Bronchus fibroblast of lung (primary cell): Measurements from ENCODE around the genes COL13A1, PPA1, NPFFR1 and NODAL.

DNA sequence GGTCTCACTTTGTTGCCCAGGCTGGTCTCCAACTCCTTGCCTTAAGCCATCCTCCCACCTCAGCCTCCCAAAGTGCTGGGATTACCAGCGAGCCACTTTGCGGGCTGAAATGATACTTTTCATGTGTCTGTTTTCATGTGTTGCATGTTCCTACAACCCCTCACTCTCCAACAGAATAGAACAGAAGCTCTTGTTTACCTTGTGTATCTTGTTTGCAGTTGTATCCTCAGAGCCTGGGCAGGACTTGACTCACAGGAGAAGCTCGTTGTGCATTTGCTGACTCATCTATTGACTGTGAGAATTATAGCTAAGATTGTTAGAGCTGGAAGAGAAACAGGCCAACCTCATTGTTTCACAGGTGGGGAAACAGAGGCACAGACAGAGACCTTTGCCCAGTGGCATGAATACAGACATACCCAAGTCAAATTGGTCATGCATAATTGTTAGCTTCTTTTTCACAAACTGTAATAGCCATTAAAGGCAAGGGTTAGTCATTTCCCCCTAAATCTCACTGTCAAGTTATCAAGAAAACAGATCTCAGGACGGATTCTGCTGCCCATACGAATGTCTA is 4.6 kb upstream of the TSPAN15 start:
- RAMPAGE, long total RNA, result no peak

GRCh38 chr10:69456898-69457596 is 5.8 kb downstream of the TSPAN15 start:
- RAMPAGE, long total RNA, result no peak

DNA sequence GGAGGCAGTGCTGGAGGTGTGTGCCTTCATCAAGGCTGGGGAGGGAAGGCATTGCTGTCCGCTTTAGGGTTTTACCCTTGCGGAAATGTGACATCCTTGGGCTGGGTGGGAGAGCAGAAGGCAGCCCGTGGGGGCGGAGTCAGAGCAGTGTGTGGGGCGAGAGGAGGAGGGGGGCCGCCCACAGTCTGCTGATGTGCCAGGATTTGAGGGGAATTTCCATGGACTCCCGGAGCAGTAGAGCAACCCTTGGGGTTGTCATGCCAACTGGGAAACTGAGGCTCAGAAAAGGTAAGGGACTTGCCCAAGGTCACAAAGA is 22.1 kb downstream of the TSPAN15 start:
- RAMPAGE, long total RNA, result no peak

DNA sequence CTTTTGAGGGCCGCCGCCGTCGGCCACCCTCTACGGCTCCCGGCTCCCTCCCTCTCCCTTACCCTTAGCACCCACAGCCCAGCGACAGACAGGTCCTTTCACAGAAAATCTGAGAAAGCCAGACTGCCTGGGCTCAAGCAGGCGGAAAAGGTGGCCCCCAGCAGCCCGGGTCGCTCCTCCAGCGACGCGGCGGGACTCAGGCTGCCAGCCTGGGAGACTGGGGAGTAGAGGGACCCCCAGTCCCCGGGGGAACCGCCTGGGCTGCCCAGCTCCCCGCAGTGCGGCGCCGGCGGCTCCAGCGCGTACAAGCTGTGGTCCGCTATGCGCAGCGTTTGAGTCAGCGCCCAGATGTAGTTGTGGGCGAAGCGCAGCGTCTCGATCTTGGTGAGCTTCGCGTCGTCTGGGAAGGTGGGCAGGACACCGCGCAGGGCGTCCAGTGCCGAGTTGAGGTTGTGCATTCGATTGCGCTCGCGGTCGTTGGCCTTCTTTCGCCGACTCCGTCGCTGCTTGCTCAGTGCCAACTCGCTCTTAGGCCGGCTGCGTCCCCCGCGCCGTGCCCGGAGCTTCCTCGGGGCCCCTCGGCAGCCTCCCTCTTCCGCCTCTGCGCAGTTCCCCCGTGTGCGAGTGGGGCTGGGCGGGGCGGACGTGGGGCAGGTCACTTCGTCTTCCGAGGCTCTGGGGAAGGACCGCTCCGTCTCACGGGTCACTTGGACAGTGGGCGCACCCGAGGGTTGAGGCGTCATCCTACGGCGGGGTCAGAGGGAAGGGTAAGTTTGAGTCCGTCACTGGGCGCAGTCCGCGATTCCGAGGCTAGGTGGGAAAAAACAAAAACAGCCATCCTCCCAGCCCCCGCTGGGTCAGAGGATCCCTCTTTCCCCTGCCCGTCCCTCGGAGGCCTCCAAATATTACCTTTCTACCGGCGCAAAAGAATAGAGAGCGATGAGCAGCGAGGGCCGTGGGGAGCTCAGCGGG is 635 bp downstream of the NEUROG3 start:
- RAMPAGE, long total RNA, result no peak

GRCh38 chr10:69574549-69575257 is 1.5 kb upstream of the NEUROG3 start:
- RAMPAGE, long total RNA, result no peak

- RAMPAGE, long total RNA, result no peak
These were observed 2.5 kb upstream of the NEUROG3 start for GRCh38 chr10:69575710-69576078.

DNA sequence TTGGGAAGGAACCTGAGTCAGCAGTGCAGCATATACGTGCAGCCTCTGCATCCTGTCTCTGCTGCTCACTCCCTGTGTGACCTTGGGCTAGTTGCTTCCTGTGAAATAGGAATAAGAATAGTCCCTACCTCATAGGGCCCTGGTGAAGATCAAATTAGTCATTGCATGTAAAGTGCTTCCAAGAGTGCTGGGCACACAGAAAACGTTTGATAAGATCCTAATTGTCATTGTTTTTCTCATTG is 73.3 kb upstream of the COL13A1 start:
- RAMPAGE, long total RNA, result no peak

GRCh38 chr10:69801416-69802207 is at the start of gene COL13A1:
COL13A1 (plus strand) TSS chr10:69801906.
- RAMPAGE, long total RNA, result no peak

DNA sequence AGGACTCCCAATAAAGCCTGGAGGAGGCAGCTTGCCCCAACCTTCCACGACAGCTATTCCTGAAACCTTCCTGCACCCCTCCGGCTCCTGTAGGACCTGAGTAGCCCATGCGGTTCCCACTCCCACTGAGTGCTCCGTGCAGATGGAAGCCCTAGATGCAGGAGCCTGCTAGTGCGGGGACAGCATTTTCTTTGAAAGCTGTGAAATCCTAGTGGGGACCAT is 110.0 kb downstream of the COL13A1 start:
- RAMPAGE, long total RNA, result no peak

DNA sequence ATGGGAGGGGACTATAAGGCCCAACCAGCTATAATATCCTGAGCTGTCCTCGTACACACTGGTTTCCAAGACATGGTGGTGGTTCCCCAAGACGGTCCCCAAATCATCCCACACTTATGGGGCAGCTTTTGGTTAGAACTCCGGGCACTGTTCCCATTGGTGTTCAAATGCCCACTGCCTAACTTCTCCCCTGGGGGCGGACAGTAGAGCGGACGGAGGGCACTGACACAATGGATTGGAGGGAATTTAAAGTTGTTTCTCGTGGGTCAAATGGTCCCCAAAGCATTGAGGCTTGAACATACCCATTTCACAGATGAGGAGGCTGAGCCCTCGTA is 6.1 kb downstream of the AIFM2 start:
- RAMPAGE, long total RNA, result no peak

DNA sequence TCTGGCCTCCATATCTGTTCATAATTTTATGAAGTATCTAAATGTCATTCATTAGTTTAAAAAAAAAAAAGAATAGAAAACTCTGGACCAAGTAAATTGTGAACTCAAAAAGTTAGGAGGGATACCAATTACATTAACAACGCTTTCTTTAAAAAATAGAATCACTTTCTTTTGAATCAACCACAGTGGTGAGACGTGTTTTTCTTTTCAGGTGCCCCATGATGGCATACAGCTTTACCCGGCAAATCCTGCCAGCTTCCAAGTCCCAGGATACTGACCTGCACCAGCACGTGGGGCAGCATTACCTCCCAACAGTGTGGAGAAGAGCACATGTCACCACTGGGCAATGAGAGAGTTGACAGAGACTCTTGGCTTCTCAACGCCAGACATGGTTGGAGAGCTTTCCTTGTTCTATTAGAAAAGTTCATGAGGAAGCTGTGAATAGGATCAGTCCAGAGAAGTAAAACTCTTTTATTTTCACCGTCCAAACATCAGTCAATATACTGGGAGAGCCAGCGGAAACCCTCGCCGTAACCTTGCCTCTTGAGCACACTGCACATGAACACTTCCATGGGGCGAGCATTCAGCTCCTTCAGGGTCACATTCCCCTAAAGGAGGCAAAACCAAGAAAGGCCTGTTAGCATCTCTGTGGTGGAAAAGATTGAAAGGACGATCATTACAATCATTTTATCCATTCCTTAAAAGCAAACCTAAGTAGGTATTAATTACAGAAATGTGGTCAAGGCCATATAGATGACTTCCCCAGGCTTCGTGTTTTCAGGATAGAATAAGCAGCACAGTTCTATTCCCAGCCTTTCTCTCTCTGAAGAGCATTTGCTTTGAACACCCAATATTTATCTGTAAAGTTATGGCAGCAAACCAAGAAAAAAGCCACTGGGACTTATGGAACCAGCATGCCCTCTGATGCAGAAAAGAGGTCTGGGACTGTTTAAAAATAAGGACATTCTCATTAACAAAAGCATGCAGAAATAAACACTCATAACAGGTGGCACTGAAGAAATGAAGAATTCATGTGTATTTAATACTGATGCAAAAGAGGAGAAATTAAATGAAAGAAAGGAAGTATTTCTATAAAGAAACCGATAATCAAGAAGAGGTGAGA is 5.8 kb upstream of the TYSND1 start:
- RAMPAGE, long total RNA, result no peak

DNA sequence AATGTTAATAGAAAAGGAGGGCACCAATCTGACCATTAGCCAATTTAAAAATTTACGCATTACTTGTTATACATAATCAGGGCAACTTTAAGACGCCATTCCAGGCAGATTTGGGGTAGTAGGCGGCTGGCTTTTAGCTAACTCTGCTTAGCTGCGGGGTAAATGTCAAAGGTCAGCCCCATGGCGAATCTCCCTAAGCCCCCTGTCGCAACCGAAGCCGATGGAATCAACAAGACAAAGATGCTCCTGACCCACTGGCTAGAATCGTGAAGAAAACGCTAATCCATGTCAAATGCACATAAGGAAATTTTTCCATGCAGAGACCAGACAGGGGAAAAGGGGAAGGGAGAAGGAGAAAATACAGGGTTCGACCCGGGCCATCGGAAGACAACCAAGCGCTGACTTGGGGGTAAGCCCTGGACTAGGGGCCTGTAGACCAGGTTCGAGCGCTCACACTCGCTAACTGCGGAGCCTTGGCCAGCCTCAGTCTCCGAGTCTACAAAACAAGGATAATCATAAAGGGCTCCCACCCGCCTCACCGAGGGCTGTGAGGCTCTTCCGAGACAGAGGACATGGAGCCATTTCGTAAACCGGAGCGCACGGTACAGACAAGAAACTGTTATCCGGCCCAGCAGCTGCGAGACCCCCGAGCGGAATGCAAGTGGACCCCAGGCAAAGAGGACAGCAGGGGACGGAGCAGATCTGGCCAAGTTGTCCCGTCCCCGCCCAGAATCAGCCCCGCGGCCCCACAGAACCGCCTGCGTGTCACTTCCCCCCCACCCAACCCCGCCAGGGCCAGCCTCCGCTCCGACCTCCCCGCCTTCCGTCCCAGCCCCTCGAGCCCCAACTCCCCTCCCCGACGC is 548 bp downstream of the SAR1A start:
- RAMPAGE, long total RNA, result no peak

DNA sequence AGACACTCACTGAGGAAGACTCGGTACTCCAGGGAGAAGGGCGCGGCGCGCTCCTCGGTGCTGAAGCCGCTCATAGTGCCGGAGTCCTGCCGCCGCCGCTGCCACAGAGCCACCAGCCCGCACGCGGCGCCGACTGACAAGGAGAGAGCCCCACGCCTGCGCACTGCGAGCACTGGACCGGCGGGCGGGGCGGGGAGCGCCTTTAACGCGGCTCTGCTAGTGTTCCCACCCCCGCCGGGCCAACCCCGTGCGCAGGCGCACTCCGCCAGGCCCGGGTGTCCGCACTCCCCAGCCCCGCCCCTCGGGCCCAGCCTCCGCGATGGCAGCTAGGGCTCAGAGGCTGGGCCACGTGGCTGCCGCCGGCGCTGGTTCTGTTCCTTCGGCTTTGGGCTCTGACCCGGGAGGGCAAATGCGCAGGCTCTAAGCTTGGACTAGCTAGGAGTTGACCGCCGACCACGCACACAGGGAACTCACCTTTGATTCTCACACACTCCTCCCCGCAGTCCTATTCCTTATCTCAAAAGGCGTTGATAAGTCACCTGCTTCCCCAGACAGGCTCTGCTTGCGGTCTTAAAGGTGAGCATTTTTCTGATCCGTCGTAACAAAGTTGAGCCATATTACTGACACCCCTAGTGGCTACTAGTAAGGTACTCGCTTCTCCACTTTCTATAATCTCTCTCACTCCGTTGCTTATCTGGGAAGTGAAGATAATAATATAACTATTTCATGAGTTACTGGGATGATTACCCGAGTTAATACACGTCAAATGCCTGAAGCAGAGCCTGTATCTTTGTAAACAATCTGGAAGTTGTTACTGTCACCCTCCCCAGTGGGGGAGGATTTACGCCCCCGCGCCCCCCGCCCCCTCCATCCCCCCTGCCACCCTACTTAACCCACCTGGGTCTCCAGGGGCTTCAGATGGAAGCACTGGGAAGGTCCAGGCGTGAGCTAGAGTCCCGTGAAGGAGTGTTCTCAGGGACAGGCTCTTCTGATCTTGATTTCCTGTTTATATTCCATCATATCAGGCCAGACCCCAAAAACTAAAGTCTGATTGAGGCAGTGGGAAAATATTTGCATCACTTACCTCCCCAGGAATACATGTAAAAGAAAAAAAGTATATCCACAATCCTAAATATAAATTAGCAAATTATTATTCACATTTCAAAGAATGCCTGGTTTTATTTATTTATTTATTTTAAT is at the start of gene PPA1:
Gene PPA1 (minus strand): TSS at position 176 of the 1,200 bp plus-strand sequence.
- RAMPAGE, long total RNA, result start-site peak on the minus strand centred at position 145 of the sequence, 62 bp wide, 1,354 and 1,117 reads in 2 replicates

- RAMPAGE, long total RNA, result no peak
These were observed at the start of gene NPFFR1 for GRCh38 chr10:70283631-70284036. NPFFR1 (minus strand) TSS chr10:70284004.

DNA sequence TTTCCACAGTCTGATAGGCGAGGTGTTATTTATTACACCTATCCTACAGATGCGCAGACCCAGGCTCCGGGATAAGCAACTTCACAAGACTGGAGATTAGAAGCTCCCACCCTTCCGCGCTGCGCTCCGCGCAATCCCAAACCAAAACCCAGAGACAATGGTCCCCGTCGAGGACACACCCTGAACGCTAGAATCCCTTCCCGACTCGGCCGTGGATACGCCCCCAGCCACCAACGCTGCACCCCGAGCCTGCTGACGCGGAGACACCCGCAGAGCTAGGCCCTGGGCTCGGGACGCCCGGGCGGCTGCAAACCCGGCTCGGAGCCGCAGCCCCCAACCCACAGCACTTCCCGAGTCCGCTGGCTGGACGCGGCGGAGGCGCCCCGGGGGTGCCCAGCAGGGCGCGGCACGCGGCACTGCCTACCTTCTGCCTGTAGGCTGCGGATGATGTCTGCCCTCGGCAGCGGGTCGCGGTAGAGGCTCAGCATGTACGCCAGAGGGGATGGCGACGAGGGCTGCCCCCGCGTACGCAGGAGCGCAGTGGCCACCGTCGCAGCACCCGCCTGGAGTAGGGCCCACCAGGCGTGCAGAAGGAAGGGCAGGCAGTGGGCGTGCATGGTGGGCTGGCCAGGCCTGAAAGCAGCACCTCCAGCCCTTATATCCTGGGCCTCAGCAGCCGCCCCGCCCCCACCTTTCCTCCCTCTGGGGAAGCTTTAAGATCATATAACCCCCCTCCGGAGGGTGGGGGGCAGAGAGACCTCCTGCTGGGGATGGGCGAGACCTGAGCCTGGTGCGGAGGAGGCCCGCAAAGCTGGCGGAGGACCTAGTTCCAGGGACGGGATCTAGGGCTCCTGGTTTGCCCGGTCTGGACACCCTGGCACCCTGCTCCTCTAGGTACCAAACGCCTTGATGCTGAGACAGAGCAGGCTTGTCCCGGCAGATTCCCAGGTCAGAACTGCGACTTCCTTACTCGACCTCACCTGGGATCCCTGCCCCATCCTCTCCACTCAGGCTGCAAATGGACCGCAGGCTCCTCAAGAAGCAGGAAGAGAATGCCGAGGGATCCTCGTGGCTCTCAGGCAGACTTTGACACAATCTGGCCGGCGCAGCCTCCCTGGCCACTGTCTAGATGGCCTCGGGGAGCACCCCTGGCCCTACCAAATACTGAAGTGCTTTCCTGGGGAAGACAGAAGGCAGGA is at the start of gene NODAL:
Gene NODAL (minus strand): TSS at position 631 of the 1,199 bp plus-strand sequence.
- RAMPAGE, long total RNA, result no peak

DNA sequence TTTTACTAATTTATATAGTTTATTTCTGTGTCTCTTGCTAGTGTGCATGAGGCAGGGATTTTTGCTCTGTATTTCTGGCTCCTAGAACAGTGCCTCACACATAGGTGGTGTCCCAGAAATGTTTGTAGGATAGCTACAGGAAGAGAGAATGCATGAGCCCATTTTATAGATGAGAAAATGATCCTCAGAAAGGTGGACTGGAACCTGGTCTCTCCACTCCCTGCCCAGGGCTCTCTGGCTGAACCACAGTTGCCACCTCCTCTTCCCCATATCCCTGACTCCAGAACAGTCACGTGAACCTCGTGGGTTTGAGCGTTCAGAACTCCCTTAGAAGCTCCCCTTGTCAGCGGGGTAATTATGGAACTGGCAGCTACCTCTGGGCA is 15.7 kb downstream of the PALD1 start:
- RAMPAGE, long total RNA, result no peak

DNA sequence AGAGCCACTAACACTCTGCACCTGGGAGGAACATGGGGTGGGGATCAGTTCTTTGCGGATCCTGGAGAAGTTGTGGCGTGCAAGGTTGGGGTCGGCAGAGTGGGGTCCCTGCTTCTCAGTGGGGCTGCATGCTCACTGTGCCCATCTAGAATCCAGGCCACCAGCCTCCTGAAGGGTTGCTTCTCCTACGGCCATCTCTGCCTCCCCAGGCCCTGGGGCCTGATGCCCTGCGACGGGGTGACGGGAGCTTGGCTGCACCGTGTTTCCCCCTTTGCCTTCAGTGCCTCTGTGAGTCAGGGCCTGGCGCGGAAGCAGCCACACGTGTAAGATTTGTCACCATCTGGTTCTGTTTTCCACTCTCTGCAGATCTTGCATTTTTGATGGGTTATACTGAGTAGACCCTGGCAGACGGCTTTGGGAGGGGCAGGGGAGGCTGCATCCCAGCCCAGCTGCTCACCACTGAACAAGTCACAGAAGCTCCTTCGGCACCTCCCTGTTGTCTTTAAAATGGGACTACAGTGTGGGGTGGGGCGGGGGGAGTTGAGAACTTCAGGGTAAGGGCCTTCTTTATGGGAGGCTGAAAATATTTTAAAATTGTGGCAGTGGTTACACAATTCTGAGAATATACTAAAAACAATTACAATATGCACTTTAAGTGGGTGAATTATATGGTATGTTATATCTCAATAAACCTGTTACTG is 7.3 kb downstream of the ADAMTS14 start:
- RAMPAGE, long total RNA, result no peak

DNA sequence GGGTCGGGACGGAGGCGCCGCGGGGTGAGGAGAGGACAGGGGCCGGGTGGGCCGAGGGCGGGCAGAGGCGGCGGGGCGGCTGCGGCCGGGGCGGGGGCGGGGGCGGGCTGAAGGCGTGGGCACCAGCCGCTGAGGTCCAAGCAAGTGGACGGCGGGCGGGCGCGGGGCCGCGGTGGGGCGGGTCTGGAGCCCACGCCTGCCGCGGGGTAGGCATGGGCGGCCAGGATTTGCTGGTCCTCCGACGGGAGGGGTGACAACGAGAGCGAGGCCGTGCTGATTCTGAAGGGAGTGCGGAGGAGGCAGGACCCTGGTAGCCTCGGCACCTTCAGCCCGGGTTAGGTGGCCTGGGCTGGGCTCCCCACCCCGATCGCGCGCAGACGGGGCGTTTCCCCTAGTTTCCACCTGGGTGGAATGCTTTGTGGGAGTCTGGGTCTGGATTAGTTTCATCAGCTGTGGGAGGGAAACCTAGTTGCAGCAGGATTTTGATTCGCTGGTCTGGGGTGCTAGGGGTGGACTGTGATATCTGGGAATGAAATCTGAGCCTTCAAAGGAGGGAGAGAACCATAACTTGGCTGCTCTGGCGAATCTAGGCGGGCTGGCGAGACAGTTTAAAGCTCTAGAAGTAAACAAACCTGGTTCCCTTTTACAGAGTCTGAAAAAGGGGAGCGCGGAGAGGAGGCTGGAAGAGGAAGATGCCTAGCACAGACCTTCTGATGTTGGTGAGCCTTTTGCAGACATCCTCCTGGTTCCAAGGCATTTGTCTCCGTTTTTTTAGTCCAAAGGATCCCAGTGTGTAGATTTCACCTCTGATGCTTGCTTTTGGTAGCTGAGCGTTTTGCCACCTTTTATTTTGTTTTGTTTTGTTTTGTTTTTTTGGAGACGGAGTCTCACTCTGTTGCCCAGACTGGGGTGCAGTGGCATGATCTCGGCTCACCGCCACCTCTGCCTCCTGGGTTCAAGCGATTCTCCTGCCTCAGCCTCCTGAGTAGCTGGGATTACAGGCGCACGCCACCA is 721 bp downstream of the SGPL1 start:
- RAMPAGE, long total RNA, result no peak

DNA sequence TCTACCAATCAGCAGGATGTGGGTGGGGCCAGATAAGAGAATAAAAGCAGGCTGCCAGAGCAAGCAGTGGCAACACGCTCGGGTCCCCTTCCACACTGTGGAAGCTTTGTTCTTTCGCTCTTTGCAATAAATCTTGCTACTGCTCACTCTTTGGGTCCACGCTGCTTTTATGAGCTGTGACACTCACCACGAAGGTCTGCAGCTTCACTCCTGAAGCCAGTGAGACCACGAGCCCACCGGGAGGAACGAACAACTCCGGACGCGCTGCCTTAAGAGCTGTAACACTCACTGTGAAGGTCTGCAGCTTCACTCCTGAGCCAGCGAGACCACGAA is 26.0 kb downstream of the PCBD1 start:
- RAMPAGE, long total RNA, result no peak

DNA sequence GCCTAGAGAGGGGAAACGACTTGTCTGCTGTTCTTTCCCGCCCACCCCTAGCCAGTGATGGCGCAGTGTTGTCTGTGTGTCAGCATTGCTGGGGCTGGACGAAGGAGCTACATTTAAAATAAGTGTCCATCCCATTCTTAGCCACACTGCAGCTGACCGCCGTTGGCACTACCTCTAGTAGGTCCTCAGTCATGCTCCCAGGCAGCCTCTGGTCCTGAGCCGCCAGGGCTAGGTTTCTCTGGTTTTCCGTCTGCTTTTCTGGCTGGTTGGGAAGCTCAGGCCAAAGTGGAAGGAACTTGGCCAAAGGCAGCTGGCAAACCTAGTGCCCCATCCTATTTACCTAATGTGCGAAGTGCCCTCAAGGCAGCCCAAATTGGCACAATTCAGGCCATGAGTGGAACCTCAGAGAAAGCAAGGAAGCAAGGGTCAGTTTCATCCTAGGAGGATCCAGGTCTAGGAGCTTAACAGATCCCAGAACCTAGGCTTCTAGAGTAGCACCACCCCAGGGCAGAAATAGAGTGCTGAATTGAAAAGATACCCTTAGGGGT is 1.8 kb downstream of the PCBD1 start:
- RAMPAGE, long total RNA, result no peak